Myometrial cell (primary cell): Measurements from ENCODE around the genes SHQ1 and GXYLT2.

DNA sequence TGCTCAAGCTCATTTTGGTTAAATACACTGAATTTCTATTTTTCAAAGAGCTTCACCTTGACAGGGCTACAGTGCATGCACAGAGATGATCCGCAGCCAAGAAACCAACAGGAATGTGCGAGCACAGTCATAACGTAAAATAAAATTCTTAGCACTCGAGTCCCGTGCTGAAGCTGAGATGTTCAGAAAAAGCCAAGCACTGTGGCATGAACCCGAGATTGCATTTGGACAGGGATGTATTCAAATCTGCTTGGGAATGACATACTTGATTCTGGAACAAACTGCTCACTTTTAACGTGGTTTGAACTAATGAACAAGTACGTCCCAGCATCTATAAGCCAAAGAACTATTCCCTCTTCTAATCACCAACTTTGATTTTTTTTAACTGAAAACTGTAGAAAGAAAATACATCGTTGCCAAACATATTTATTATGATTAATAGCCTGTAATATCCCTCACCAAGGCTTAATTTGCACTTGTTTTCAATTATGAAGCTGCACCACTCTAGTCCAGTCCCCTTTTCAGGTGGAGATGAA lies 340.2 kb downstream of the FOXP1 start:
- RAMPAGE, long total RNA: no peak

DNA sequence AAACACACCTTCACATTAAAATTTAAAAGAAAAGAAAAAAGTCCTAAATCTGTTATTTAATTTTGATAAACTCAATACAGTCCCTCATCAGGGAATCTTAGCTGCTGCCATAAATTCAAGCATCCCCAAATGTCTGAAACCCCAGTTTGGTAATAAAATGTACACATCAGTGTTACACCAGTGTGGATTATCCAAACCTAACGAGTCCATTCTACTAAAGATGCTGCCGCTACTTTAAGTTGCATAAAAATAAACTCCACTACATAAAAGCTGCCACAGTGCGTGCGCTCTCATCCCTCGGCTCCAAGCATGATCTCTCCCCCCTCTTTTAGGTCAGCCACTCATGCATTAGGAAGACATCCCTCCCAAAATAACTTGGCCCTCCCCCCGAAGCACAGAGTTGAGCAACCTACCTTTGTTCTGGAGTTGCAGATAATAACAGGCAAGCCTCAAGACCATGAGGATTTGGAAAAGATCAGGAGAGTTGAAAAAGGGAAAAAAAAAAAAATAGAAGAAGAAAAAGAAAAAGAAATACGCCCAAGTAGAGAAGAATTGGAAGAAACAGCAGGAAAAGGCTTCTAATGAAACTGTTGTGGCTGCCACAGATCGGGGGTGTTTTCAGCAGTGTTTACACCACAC lies 339.4 kb downstream of the FOXP1 start:
- RAMPAGE, long total RNA: no peak

- RAMPAGE, long total RNA: no peak
Measured at GRCh38 chr3:71245852-71246580, 337.5 kb downstream of the FOXP1 start.

- RAMPAGE, long total RNA: no peak
Measured at GRCh38 chr3:71421930-71422479, 161.5 kb downstream of the FOXP1 start.

DNA sequence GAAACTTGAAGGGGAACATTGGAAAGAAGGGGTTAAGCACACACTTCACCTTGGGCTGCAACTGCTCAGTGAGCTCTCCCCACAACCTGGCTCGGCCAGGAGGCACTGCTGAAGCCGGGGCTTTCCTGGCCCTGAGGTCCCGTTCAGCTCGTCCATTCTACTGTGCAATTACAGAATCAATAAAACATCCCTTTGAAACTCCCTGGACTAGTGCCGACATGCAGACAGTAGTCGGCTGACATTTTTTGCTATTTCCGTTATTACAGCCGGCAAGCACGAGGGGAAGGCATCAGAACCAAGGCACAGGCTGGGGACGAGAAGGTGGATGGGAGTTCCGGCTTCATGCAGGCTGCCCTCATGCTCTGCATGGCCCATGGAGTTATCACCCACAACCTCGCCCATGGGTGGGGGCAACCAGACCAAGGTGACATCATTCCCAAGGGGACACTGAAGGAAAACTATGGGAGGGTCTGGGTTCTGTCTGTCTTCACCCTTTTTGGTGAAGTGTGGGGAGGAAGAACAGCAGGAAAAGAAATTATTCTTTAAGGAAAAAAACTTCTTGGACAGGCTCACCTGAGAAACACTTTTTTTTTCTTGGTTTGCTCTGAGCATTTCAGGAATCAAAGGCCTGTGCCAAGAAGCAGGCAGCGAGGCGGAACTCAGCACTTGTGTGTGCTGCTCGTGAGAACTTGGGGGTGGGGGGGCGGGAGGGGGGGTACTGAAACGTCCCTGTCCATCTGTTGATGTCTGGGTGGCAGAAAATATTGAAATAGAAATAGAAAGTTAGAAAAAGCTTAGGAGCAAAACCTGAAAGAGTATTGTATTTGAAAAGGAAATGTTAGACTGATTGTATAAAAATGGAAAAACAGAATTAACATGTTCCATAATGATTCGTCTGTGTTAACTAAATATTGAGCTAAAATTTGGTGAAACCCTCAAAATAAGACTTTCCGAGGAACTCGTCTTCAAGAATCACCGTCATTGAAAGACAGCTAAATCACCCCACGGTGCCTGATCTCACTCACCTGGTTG lies 154.4 kb downstream of the FOXP1 start:
- RAMPAGE, long total RNA: no peak

GRCh38 chr3:71443826-71444791 lies 139.4 kb downstream of the FOXP1 start:
- RAMPAGE, long total RNA: no peak

DNA sequence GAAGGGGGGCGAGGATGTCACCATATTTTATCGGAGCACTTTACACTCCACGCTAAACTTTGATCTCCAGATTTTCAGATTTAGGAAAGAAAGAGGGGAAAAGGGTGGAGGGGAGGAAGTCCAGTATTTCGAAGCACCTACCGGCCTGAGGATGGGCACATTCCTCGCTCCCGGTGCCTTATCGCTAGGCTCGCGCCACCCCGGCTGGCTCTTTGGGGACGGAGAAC lies 2.4 kb downstream of the FOXP1 start:
- RAMPAGE, long total RNA: no peak

DNA sequence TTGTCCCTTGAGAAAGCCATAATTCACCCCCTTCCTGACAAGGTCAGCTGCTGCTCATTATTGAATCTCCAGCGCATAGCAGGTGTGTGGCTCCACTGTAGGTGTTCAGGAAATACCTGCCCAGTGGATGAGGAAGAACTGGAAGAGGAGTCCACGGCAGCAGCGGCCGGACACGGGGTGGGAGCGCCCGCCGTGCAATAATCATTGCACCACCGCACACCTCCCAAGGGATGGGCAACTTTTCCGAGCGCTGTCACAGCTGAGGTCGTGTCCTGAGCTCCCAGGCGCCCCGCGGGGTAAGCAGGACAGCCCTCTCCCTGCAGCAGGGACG lies 715 bp downstream of the EIF4E3 start:
- RAMPAGE, long total RNA: no peak

DNA sequence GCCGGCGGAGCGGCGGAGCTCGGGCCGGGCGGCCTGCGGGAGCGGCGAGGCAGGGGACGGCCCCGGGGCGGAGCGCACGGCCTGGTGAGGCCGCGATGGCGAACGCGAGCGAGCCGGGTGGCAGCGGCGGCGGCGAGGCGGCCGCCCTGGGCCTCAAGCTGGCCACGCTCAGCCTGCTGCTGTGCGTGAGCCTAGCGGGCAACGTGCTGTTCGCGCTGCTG lies 210 bp downstream of the GPR27 start:
- RAMPAGE, long total RNA: no peak

DNA sequence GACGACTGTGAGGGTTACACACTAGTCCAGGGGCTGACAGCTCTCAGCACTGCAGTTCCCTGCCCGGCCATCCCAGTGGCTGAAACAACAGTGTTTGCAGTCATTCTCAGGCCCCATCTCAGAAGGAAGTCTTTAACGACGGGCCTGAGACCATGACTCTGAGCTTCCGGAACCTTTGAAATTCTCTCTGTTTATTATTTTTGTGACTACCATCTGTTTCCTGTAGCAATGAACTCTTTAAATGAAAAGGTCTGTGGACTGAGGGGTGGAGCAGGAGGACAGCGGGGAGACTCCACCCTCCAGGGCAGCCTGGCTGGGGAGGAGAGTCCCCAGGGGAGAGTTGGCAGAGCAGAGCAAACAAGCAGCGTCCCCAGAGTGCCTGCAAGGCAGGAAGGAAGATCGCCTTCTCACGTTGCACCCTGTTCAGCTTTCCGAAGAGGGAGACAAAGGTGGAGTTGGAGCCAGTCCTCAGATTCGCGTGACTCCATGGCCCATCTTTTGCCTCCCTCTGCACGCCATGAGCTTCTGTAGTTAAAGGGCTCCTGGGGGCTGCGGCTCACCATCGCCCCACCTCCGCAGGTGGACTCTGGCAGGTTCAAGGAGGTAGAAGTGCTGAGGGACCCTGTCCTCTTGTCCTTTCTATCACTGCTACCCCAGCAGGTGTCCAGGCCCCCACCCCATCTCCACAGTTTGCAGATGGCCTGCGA lies 525.7 kb upstream of the PROK2 start:
- RAMPAGE, long total RNA: no peak

- RAMPAGE, long total RNA: no peak
Measured at GRCh38 chr3:72346491-72347156, 501.6 kb downstream of the SHQ1 start.

- RAMPAGE, long total RNA: no peak
Measured at GRCh38 chr3:72347689-72348410, 500.4 kb downstream of the SHQ1 start.

DNA sequence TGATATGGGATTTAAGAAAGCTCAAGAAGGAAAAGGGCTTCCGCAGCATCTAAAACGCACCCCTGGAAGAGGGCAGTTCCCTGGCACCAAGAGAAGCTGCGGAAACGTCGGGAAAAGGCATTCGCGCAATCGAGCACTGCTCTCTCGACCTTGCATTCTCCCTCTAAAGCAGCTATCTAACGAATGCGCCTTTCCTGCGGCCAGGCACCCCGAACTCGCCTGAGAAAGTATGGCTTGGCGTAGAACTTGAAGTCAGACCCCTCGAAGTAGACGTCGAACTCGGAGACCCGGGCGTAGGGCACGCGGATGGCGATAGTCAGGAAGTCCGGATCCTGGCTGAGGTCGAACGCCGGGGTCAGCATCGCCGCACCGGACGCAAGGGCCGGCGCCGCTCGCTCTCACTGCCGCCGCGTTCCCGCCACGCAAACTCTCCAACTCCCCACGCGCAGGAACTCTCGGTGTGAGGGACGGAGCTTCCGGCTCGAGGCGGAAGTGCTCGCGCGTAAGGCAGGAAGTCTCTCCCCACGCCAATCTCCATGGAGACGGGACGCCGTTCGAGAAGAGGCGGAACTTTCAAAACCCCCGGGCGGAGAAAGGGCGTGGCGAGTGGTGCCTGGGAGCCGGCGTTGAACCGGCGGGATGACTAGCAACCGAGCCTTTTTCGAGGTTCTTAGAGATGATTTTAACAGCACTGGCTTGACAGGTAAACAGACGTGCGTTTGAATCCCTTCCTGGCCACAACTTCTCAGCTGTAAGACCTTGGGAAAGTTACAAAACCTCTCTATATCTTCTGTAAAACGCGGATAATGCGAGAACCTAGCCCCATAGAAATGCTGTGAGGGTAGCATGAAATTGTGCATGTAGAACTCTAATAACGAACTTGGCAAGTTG lies at the start of gene SHQ1:
SHQ1 (minus strand) TSS at position 467 of the 891 bp plus-strand sequence.
- RAMPAGE, long total RNA: start-site peak on the minus strand centred at position 446 of the sequence, 48 bp wide, 174 and 189 reads in 2 replicates

GRCh38 chr3:72887806-72888807 lies at the start of gene GXYLT2:
TSS of gene GXYLT2 (plus strand) at chr3:72888046.
- RAMPAGE, long total RNA: no peak

GRCh38 chr3:72928748-72929269 lies 41.0 kb downstream of the GXYLT2 start:
- RAMPAGE, long total RNA: no peak

- RAMPAGE, long total RNA: no peak
Measured at GRCh38 chr3:73419269-73419957, 205.3 kb downstream of the PDZRN3 start.

GRCh38 chr3:73488181-73488740 lies 136.5 kb downstream of the PDZRN3 start:
- RAMPAGE, long total RNA: no peak

DNA sequence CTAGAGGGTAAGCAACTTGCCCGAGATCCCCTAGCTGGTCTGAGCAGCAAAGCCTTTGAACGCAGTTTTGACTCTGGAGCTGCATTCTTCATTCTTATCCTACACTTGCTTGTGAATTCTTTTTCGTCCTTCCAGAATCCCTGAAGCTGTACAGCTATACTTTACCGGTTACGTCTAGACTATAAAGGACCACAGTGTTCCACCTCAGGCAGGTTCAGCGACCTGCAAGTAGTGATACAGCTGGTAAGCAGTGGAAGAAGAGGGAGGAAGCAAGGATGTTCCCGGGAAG lies 1.1 kb downstream of the PDZRN3 start:
- RAMPAGE, long total RNA: no peak

DNA sequence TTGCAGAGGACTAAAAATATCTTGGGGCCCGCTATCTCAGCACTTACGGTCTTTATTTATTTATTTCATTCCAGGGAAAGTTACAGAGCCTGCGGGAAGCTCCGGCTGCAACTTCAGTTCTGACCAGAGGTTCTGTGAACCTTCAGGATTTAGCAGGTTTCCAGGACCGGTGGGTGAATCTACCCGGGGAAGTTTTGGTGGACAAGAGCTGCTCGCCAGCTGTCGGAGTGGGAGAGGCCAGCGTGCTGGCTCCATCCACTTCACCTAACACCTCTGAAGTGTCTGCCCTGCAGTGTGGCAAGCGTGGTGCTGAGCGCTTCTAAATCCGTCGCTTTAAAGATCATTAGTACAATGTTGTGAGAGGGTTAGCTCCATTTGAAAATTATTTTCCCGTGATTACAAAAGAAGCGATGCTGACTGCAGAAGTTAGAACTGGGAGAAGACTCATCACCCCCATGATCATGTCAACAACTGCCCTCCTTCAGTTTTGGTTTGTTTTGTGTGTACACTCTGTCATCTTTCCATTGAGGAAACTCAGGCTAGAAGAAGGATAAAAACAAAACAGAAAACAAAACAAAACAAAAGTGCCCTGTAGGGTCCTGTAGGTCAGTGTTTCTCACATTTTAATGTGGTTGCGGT lies 716 bp upstream of the PDZRN3 start:
- RAMPAGE, long total RNA: no peak

GRCh38 chr3:73766559-73767445 lies 142.1 kb upstream of the PDZRN3 start:
- RAMPAGE, long total RNA: no peak